Ovary (tissue), 7 donors: ENCODE results near the gene INSM1.

DNA sequence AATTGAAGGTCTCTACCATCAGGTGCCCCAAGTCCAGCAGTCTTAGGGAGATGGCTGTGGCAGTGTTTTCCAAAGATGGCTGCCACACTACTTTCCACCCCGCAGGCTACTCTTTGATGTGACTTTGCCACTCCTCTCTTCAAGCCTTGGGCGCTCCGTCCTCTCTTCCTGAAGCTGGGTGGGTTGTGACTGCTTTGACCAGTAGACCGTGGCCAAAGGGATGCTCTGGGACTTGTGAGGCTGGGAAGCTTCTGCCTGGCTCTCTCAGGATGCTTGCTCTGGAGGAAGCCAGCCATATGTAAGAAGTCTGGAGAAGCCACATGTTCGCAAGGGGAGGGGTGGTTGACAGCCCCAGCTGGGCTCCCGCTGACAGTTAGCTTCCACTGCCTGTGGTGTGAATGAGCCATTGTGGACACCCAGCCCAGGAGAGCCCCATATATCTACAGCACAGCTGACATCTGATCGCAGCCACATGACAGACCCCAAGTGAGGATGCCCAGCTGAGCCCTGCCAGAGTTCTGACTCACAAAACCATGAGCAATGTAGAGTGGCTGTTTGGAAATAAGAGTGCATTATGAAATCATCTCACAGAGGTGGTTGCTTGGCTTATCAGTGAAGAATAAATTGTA lies 23.8 kb downstream of the CFAP61 start:
- PRO-cap, 7 experiments: no peak in any of the 7 experiments
- RAMPAGE, long total RNA, 2 experiments: no peak in any of the 2 experiments

DNA sequence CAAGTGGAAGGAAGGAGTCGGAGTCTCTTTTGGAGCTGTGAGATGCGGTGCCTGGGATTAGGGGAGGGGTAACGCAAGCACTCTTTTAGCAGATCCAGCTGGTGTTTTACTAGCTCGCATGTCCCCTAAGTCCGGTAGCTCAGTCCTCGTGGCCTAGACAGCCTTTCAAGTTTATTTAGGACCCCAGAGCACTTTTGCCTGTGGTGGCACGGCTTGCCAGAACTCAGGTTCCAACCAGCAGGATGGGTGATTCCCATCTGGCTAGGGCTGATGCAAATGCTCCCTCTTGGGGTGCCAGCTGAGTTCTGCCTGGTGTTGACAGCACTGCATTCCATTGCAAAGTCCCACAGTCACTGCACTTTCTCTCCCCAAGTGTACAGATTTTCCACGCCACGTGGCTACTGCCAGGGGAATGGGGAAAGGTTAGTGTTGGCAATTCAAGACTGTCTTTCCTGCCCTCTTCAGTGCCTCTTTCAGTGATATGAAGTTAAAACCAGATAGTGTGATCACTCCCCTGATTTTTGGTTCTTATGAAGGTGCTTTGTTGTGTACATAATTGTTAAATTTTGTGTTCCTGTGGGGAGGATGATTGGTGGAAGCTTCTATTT lies 85.9 kb downstream of the CFAP61 start:
- PRO-cap, 7 experiments: no peak in any of the 7 experiments
- RAMPAGE, long total RNA, 2 experiments: no peak in any of the 2 experiments

- PRO-cap, 7 experiments: no peak in any of the 7 experiments
- RAMPAGE, long total RNA, 2 experiments: no peak in any of the 2 experiments
Measured at GRCh38 chr20:20214674-20215422, 153.1 kb upstream of the INSM1 start.

DNA sequence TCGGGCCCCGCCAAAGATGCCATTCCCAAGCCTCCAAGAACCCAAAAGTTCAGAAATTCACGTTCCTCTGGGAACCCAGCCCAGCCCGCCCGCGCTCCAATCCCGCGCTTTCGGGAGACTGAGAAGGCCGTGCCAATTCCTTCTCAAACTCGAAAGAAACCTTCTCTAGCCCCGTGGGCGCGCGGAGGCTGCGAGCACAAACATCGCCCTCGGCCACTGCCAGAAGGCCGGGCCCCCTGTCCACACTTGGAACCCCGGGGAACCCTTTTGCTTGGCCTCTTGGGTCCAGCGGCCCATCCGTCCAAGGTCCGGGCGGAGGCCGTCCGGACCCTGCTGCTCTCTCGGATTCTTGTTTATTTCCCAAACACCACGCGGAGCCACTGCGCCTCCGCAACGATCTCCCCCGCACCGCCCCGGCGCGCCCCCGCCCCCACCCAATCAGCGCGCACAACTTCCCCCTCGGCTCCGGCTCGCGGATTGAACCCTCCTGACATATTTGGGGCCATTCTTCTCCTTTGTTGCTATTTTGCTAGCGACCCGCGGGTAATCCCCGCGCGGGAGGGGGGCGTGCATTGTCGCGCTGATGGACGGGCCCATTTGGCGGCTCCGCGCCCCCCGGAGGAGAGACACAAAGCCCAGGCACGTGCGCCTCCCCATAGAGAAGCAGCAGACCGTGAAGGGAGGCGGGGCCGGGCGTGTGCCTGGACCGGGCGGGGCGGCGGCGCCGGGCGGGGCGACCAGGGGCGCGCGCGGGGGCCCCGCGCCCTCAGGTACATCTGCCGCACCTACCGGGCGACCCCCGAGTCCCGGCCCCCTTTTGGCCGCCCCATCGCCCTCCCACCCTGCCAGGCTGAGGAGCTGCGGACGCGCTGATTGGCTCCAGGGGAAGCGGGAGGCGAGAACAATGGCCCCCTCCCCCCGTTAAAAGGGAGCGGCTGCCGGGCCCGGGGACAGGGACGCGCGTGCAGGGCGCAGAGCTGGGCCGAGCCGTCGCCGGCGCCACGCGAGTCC lies at the start of gene INSM1:
Gene INSM1 (plus strand): TSS at position 951 of the 1,011 bp plus-strand sequence.
- PRO-cap, 7 experiments: no peak in any of the 7 experiments
- RAMPAGE, long total RNA, 2 experiments: no peak in any of the 2 experiments

DNA sequence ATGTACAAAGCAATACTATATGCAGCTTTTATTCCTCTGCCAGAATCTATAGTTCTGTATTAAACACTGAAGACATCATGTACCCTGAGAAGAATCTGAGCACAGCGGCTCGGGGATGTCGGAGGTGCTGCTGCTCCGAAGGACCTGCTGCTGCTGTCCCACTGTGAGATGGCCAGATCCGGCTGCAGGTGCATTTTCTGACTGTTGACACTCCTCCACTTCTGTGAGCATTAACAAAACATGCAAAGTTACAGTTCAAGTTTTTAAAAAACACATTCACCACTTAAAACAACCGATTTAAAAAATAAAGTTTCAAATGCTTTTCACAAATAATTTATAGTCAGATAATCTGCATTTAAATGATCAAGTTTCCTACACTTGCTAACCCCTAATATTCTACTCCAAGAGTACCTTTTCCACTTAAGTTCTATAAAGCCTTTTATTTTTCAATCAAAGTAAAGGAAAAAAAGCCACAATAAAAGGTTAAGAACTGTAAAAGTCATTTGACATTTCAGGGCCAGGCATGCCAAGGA lies 121.3 kb downstream of the RALGAPA2 start:
- PRO-cap, 7 experiments: no peak in any of the 7 experiments
- RAMPAGE, long total RNA, 2 experiments: no peak in any of the 2 experiments

DNA sequence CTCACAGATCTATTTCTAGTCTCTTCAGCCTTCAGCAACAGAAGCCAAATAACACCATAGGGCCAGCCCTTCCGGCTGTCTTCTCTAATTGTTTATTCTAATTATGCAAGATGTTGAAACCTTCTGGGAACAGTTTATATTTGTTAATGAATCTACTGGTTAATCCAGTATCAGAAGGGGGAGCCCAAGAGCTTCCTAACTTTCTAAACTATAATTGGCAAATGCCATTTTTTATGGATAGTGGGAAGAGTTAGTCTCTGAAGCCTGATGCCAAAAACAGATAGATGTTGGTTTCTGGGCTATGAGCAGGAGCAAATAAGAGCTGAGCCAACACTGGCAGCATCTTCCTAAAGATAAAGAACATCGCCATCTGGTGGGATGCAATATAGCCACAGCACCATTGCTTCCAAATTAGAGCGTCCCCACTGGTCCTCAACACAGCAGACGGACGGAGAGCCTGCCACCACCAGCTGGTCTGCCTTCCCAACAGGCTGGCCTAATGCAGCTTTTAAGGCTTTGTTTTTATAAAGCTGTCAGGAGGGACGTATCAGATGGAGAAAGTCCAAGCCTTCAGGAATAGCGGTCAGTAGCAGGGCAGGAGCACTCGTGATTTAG lies 118.9 kb downstream of the RALGAPA2 start:
- PRO-cap, 7 experiments: no peak in any of the 7 experiments
- RAMPAGE, long total RNA, 2 experiments: no peak in any of the 2 experiments

DNA sequence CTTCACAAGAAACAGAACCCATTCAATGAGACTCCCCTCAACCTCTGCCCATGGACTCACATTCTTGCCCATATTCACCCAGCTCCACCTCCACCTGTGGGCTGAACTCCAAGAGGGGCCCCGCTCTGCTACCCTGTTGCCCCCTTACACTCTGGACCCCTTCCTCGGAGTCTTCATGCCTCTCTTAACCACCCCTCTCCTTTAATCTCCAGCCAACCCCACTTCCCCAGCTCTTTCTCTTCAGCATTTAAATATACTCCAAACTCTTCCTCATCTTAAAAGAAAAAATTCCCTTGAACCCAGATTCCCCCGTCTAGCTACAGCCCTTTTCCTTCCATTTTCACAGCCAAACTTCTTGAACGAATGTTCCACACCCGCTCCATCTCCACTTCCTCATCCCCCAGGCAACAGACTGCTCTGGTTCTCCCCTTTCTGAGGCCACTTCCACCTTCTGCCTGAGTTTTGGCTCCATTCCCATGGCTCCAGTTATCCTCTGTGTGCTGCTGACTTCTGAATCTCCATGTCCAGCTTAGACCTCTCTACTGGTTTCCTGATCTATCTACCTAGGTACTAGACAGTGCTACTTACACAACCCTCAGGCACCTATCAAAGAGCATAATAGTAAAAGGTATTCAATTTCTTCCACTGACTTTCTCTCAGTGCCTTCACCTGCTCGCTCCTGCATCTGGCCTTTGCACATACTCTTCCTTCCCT lies 106.5 kb downstream of the RALGAPA2 start:
- PRO-cap, 7 experiments: no peak in any of the 7 experiments
- RAMPAGE, long total RNA, 2 experiments: no peak in any of the 2 experiments

- PRO-cap, 7 experiments: no peak in any of the 7 experiments
- RAMPAGE, long total RNA, 2 experiments: no peak in any of the 2 experiments
Measured at GRCh38 chr20:20683325-20683910, 29.0 kb downstream of the RALGAPA2 start.

- PRO-cap, 7 experiments: no peak in any of the 7 experiments
- RAMPAGE, long total RNA, 2 experiments: no peak in any of the 2 experiments
Measured at GRCh38 chr20:21100187-21100624, 25.7 kb upstream of the KIZ start.

DNA sequence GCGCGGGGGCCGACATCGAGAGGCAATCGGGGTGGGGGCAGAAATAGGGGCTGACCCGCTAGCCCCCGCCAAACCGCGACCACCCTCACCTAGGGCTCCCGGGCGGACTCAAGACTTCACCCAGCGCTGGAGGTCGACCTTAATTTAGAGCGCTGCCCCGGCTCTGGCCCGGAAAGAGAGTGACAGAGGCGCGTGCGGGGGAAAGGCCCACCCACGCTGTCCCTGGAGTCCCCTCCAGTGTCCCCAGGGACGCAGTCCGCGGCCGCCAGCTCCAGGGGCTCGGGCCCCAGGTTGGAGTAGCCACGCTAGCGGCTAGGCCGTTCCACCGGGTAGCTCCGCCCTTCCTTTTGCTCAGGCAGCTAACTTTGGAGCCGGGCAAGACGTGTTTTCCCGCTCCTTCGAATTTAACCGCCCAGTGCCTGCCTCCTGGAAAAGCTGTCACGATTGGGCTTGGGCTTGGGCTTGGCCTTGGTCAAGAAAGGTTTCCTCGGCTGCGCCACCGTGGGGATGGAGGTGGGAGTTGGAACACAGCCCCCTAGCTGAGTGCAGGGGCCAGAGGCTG lies 24.5 kb upstream of the KIZ start:
- PRO-cap, 7 experiments: no peak in any of the 7 experiments
- RAMPAGE, long total RNA, 2 experiments: no peak in any of the 2 experiments

- PRO-cap, 7 experiments: no peak in any of the 7 experiments
- RAMPAGE, long total RNA, 2 experiments: no peak in any of the 2 experiments
Measured at GRCh38 chr20:21136162-21136760, 10.4 kb downstream of the KIZ start.

DNA sequence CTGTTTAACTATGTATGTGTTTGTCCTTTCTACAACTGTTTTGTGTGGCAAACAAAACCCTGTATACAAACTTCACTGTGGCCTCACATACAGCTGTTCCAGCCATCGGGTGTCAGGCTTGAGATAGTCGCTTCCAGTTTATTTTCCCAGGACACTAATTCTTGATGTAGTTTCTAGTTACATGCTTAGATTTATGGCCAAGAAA lies 64.0 kb downstream of the KIZ start:
- PRO-cap, 7 experiments: no peak in any of the 7 experiments
- RAMPAGE, long total RNA, 2 experiments: no peak in any of the 2 experiments

- PRO-cap, 7 experiments: peak in 3 of 7 experiments; most common minus-strand start chr20:21506977 (in 3)
- RAMPAGE, long total RNA, 2 experiments: no peak in any of the 2 experiments
Measured at GRCh38 chr20:21506806-21507120, 7.1 kb downstream of the NKX2-2 start.

GRCh38 chr20:23080410-23081597 lies 5.3 kb downstream of the CD93 start:
- PRO-cap, 7 experiments: no peak in any of the 7 experiments
- RAMPAGE, long total RNA, 2 experiments: no peak in any of the 2 experiments

DNA sequence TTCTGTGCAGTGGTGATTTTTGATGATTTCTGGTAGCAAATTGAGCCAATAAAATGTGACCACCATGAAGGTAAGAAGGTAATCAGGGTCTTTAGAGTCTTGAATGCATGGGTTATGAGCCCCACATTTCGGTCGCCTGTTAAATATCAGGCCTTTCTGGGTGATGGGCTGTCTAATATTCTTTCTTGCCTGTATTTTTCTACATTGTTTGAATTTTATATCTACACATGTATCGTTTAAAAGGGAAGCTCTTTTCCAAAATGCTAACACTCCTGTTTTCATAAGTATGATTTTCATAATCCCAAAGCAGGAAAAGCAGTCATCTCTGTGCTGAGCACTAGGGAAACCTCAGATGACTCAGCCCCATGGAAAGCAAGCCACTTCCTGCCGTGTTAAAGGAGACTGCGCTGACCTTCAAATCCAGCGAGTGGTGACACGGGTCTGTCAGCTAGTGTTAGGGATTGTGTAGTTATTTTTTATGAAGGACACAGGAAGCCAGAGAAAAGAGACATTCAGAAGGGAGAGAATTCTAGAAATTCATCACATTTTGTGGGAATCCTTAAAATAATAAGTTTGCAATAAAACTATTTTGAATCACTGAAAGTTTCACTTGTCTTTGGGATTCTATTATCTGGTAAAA lies 56.9 kb upstream of the CD93 start:
- PRO-cap, 7 experiments: no peak in any of the 7 experiments
- RAMPAGE, long total RNA, 2 experiments: no peak in any of the 2 experiments

DNA sequence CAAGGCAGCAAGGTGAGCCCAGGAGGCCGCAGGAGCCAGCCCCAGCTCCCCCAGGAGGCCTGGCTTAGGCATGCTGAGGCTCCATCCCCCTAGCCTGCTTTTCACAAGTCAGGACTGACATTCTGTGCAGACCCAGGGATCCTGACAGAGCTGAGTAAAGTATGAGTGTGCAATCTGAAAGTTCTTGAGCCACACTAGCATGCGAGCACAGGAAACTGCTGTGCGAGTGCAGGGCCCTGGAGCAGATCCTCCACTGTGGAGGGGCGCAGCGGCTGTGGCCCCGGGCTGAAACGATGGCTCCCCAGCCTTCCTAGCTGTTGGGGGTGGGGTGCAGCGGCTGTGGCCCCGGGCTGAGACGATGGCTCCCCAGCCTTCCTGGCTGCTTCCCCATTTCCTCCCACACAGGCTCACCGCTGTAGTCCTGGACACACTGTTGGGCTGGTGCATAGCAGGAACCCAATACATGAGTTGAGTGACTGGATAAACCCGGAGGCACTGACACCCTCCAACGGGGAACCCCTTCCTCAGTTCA lies 75.3 kb upstream of the CD93 start:
- PRO-cap, 7 experiments: no peak in any of the 7 experiments
- RAMPAGE, long total RNA, 2 experiments: no peak in any of the 2 experiments

GRCh38 chr20:23165201-23165836 lies 79.2 kb upstream of the CD93 start:
- PRO-cap, 7 experiments: no peak in any of the 7 experiments
- RAMPAGE, long total RNA, 2 experiments: no peak in any of the 2 experiments

GRCh38 chr20:23180274-23180901 lies 94.3 kb upstream of the CD93 start:
- PRO-cap, 7 experiments: peak in 4 of 7 experiments; most common plus-strand start chr20:23180615 (in 4)
- RAMPAGE, long total RNA, 2 experiments: no peak in any of the 2 experiments

DNA sequence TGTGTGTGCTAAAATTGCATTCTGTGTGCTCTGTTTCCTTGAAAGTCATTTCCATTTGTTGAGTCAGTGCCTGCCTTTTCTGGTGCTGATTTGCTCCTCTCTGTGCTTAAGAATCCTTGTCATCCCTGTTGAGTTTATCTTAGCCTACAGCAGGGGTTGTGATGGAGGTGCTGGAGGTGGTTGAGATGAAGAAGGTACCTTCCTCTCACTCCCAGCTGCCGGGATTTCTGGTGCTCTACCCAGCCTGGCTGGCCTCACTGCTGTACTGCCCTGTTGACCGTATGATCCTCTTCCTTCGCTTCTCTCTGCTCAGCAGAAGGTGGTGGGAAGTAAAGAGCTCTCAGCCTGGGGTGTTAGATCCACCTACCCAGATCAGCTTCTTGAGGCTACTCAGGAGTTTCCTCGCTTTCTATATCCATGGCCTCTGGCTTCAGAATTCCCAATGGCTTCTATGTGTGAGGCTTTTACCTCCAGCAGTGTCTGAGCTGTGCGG lies 101.1 kb upstream of the NXT1 start:
- PRO-cap, 7 experiments: no peak in any of the 7 experiments
- RAMPAGE, long total RNA, 2 experiments: no peak in any of the 2 experiments

GRCh38 chr20:23349447-23349868 lies 1.1 kb upstream of the NXT1 start:
- PRO-cap, 7 experiments: peak in 6 of 7 experiments; most common plus-strand start chr20:23349741 (in 4); most common minus-strand start chr20:23349598 (in 3)
- RAMPAGE, long total RNA, 2 experiments: no peak in any of the 2 experiments